Peripheral blood mononuclear cell (primary cell): ENCODE measurements around the gene OCIAD2.

DNA sequence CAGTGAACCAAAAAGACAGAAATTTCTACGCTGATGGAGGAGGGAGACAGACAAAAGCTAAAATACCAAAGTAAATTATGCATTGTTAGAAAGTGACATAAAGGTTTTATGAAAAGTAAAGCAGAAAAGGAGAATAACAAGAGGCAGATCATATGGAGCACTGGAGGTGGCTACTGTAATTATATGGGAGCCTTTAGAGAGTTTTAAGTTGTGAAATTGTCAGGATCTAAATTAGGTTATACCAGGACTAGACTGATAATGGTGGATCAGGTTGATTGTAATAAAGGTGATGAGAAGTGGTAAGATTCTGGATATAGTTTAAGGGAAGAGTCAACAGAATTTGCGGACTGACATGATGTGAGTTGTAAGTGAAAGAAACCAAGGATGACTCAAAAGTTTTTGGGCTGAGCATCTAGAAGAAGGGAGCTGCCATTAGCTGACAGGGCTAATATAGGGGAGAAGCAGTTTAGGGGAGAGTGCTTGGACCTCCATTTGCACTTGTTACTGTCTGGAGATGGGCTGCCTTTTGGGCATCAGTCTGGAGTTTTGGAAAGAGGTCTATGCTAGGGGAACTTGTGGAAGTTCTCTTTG lies 15.2 kb downstream of the ATP10D start:
- PRO-cap, 8 experiments = no peak in any of the 8 experiments

GRCh38 chr4:47548318-47548608 lies 63.2 kb downstream of the ATP10D start:
- PRO-cap, 8 experiments = peak in 3 of 8 experiments; most common minus-strand start chr4:47548441 (in 3)

DNA sequence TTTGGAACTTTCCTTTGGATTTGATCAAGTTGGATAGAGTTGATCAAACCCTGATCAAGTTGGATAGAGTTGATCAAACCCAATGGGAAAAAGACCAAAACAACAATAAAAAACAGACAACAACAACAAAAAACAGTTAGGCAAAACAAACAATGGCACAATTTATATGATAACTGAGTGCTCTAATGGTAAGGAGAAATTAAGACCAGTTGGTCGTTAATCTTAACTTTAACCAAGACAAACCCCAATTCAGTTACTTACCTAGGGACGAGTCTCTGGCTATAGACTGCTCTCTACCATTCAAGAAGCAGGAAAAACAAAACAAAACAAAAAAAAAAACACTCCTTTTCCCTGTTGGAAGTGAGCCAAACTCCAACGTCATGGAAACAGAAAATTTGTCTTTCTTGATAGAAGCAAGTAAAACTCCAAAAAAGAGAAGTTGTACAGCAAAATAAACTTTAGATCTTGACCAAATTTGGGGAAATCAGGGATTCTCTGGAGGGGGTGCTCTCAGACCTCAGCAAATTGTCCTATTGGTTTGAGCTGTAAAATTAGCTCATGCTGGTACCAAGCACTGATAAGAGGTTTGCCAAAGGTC lies 3.8 kb downstream of the CNGA1 start:
- PRO-cap, 8 experiments = no peak in any of the 8 experiments

DNA sequence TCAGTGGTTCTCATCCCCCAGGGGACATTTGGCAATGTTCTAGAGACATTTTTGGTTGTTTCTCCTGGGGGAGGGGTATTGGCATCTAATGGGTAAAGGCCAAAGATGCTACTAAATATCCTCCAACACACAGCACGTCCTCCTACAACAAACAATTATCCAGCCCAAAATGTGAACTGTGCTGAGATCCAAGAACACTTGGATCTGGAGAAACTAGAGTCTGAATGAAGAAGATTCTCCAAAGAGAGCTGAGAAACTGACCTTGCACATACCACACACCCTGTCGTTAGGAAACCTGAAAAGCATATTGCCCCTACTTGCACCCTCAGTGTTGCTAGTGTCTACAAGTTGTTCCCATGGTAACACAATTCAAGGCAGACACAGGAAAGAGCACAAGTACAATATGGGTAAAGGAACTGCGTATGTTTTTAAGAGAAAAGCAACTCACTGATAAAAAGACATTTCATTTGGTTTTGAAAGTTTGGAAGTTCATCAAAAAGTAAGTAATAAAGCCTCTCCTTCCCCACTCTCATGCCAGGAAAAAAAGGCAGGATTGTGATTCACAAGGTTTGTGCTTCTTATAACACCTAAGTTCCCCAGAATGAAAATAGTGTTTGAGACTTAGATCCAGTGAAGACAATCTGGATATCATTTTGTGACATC lies 42.0 kb downstream of the NIPAL1 start:
- PRO-cap, 8 experiments = peak in 3 of 8 experiments; most common minus-strand start position 288 of the sequence (in 2)

GRCh38 chr4:48138635-48139466 lies 4.8 kb upstream of the TXK start:
- PRO-cap, 8 experiments = no peak in any of the 8 experiments

GRCh38 chr4:48343112-48343807 lies 1.9 kb downstream of the SLAIN2 start:
- PRO-cap, 8 experiments = no peak in any of the 8 experiments

DNA sequence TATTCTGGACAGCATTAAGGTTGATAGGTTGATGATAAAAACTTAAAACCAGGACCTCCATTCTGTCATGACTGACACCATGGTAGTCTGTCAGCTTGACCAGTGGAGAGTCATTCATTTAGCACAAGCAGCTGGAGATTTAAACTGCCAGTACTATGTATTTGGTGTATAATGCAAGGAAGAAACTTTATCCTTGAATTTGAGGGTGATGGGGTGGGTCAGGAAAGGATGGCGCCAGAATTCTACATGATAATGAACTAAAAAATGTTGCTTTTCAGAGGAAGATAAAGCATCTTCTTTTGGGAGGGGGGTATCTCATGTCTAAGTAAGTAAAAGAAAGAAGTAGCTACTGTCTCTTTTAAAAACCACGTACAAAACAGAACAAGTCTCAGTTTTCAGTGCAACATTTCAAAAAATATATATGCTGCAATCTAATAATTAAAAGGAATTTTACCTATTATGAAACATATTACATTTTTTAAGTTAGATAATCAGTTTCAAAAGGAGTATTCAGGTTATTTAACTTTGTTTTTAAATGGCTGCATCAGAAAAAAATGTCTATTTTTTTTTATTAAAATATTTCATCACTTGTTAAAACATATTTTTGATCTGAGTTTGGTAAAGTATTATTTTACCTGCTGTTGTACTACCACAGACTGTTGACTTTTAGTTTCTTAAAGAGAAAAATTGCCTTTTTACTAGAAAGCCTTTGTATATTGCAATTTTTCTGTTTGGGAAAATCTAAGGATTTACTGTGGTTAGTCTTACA lies 59.4 kb upstream of the SLC10A4 start:
- PRO-cap, 8 experiments = no peak in any of the 8 experiments

DNA sequence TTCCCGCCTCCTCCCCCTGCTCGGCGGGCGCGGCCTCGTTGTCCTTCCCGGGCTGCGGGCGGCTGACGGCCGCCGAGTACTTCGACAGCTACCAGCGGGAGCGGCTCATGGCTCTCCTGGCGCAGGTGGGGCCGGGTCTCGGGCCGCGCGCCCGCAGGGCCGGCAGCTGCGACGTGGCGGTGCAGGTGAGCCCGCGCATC lies 282 bp downstream of the ZAR1 start:
- PRO-cap, 8 experiments = no peak in any of the 8 experiments

GRCh38 chr4:48491191-48491991 lies 1.3 kb downstream of the ZAR1 start:
- PRO-cap, 8 experiments = peak in 2 of 8 experiments; most common minus-strand start chr4:48491328 (in 1)

GRCh38 chr4:48669136-48669556 lies 110.9 kb downstream of the FRYL start:
- PRO-cap, 8 experiments = no peak in any of the 8 experiments

DNA sequence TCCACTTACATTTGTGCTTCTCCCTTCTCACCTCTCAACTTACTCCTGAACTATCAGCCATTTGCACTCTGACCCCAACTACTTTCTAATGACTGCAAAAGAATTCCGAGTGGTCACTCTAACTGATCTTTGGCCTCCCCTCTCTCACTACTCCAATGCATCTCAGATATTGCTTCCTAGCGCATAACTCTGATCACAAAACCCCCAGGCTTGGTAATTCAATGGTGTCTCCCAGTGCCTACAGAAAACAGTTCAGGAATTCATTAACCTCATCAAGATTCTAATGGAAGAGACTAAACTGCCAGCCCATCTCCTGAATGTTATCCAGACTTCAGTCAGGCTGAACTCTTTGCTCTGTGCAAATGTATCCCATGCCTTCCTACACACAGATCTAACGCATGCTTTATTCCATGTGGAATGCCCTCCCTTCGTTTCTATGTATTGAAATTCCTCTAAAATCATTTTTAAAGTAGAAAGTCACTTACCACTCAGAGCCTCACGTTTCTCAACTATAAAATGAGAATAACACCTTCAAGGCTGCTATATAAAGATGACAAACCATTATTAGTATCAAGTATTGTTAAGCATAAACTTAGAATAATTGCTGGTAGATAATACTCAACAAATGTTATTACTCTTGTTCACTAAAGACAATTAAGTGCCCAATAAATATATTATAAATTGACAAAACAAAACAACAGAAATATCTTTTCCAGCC lies 61.0 kb downstream of the FRYL start:
- PRO-cap, 8 experiments = no peak in any of the 8 experiments

DNA sequence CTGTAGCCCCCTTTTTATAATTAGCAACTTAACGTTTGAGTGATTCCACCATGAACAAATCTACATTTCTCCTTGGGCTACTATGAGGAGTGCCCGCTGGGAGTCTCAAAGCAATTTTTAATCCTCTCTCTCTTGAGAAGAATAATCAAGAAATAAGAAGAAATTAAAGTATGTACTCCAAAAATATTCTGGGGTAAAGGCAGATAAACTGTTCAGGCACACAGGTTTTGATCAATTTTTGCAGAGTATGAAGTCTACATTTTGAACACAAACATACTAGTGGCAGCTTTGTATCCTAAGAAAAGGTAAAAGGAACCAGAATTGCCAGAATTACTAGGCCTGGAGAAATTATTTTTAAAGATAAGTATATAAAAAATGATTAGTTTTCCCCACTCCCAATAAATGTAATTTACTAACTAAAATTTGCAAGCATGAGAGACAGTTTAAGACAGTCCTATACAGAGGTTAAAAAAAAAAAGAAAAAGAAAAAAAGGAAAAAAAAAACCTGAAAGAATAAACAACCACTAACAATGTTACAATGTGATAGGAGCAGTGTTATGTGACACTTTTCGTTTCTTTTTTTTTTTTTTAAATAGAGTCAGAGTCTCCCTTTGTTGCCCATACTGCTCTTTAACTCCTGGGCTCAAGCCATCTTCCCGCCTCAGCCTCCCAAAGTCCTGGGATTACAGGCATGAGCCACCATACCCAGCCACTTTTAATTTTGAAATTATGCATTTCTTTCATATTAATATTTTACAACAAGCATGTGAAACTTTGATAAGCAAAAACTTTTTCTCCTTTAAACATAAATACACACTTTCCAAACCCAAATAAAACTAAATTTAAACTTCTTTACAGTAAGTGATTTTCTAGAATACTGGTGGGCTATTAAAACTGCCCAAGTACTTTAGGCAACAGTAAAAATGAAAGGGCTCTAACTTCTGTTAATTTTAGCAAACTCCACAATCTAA lies 4.2 kb downstream of the FRYL start:
- PRO-cap, 8 experiments = no peak in any of the 8 experiments

- PRO-cap, 8 experiments = peak in 8 of 8 experiments; most common plus-strand start chr4:48779757 (in 8); most common minus-strand start chr4:48779670 (in 8)
Measured at GRCh38 chr4:48778854-48779977, 863 bp downstream of the FRYL start.

GRCh38 chr4:48804931-48805276 lies 24.8 kb upstream of the FRYL start:
- PRO-cap, 8 experiments = no peak in any of the 8 experiments

DNA sequence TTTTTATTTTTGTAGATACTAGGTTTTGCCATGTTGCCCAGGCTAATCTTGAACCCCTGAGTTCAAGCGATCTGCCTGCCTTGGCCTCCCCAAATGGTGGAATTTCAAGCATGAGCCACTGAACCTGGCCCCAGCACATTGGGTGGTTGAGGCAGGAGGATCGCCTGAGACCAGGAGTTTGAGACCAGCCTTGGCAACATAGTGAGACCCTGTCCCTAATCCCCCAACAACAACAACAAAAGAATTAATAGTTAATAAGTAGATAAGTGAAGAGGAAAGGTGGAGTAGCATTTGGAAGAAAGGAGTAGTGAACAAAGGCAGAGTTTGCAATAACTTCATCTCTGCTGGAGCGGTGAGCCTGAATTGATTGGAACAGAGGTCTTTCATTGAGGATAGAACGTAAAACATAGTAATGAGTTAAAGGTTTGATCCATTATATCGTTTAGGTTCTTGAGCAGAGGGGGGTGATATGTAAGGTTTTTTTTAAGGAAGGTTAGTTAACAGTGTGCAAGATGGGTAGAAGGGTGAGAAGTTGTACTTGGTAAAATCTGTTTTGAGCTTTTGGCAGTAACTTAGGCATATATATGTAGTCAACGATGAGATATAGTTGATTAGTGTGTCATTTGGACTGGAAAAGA lies 4.8 kb downstream of the OCIAD1 start:
- PRO-cap, 8 experiments = no peak in any of the 8 experiments

GRCh38 chr4:48906294-48907281 lies at the start of gene OCIAD2:
Gene OCIAD2, minus strand, starts transcription at chr4:48906774.
- PRO-cap, 8 experiments = peak in 8 of 8 experiments; most common plus-strand start chr4:48906880 (in 8); most common minus-strand start chr4:48906774 (in 7)

GRCh38 chr4:51842391-51842958 lies 478 bp upstream of the DCUN1D4 start:
- PRO-cap, 8 experiments = peak in 6 of 8 experiments; most common minus-strand start chr4:51842909 (in 3)

GRCh38 chr4:52017865-52018078 lies 2.4 kb downstream of the LRRC66 start:
- PRO-cap, 8 experiments = no peak in any of the 8 experiments

GRCh38 chr4:52585934-52586724 lies 73.0 kb downstream of the USP46 start:
- PRO-cap, 8 experiments = no peak in any of the 8 experiments

DNA sequence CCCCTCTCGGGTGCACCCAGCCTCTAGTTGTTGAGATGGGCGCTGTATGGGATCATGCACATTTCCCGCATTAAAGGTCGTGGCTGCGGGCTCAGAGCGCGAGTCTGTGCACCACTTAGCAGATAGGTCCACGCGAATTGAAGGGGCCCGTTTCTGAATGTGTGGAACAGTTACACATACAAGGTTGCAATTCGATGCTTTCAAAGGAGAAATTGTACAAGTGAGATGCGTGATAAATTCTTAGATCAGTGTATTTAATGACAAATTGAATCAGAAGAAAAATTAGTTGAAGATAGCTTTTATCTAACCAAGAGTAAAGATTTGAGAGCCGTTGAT lies 1.0 kb upstream of the USP46 start:
- PRO-cap, 8 experiments = no peak in any of the 8 experiments